ENCODE data around the gene PON2.

- PRO-cap: bidirectional peak, plus-strand start at chr7:95435143, minus-strand start at chr7:95434987
- RAMPAGE, long total RNA, 2 experiments: start-site peak on the minus strand in 2 of 2 experiments, at chr7:95434963-95435040 at its widest, 5,354 to 7,033 reads per replicate
Observed at GRCh38 chr7:95434518-95435488, at the start of gene PON2. PON2 (minus strand) TSS chr7:95435028.

- PRO-cap: no peak
- RAMPAGE, long total RNA, 2 experiments: no peak in any of the 2 experiments
Observed at GRCh38 chr7:95435489-95435692, 563 bp upstream of the PON2 start.

DNA sequence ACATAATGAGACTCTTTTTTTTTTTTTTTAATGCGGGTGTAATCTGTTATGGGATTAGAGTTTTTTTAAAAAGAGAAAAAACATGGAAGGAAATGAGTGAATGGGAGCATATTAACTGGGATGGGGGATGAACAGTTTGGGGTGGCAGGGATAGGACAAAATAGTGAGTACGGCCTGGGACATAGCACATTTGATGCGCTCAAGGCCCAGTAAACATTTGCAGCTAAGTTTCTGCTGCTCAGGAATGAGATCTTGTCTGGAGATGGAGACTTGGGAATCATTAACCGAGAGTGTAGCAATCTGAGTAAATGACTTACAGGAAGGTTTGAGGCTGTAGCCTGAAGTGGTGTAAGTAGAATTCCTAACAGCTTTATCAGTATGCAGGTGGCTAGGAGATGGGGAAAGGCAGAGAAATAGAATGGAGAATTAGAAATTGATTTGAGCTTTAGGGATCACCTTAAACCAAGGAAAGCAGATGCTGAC lies 6.1 kb upstream of the PON2 start:
- PRO-cap: no peak
- RAMPAGE, long total RNA, 2 experiments: no peak in any of the 2 experiments

GRCh38 chr7:95585120-95585839 lies 11.0 kb downstream of the PDK4 start:
- PRO-cap: no peak
- RAMPAGE, long total RNA, 2 experiments: no peak in any of the 2 experiments

DNA sequence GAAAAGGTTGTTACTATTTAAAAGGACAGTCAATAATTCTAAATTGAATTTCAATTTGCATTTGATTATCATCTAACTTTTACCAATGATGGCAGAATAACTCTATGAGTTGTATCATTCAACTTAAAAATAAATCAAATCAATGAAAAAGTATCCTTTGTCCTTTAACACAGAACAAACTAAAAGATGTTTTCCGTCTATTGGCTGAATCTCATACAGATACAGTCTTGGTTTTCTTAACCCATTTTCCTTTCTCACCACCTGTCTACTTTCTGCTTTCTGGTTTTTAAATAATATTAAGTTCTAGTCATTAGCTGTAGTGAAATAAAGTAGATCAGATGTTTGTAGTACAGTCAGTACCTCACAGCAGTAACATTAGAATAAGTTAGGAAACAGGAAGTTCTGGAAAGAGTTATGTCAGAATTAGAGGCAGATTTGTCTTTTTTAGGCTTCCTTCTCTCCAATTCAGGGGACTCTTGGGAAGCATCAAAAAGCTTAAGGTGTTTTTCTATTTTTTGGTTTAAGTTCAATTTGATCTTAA lies 8.0 kb downstream of the PDK4 start:
- PRO-cap: unidirectional peak, minus-strand start at position 275 of the sequence; unidirectional peak, minus-strand start at position 374 of the sequence
- RAMPAGE, long total RNA, 2 experiments: no peak in any of the 2 experiments

DNA sequence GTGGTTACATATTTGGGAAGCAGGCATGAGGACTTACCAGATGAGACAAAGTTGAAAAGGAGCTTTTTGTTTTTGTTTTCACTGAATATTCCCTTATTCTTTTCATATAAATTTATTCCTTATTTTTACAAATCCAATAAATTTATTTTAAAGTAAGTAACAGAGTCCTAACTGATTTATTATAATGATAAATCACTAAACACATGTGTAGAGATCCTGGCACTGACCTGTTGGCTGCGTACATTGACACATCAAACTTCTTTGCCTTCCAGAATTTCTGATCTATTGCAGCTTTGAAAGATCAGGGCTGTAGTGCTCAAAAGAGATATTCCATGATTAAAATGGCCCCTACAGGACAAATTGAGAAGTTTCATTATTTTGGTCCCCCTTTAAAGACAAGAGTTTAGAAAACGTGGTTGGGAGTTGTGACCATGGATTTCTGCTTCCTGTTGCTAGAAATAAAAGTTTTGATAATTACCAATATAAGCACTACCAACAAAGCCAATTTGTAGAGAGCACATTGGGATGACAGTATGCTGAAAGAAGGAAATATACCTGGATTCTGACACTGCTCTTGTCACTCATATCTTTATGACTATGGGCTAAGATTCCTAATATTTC lies 87.7 kb upstream of the PDK4 start:
- PRO-cap: no peak
- RAMPAGE, long total RNA, 2 experiments: no peak in any of the 2 experiments

DNA sequence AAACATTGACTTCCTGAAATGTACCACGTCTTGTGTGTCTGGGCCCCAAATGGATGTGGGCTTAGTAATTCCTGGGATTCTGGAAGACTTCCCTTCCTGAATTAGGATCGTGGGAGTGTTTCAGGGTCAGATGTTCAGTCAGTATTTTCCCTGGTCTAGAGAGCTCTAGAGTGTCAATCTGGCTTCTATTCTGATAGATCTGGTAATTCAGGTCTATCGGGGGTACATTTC lies 11.6 kb downstream of the DYNC1I1 start:
- PRO-cap: no peak
- RAMPAGE, long total RNA, 2 experiments: no peak in any of the 2 experiments

DNA sequence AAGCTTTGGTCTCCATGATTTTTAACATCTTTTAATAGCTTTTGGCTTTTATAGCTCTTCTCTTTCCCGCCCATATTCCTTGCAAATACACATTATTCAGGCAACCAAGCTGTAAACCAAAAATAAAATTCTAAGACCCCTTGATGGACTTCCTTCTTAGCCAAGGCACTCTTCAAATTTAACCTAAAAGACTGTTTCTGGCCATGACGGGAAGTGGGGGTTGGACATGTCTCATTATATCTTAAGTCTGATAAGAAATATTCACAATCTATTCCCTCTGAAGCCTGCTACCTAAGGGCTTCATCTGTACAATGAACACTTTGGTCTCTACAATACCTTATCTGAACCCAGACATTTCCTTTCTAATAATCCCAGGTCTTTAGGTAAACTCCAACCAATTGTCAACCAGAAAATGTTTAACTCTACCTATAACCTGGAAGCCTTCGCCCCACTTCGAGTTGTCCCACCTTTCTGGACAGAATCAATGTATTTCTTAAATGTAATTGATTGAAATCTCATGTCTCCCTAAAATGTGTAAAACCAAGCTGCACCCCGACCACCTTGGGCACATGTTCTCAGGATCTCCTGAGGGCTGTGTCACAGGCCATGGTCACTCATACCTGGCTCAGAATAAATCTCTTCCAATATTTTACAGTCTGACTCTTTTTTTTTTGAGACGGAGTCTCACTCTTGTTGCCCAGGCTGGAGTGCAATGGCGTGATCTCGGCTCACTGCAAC lies 79.4 kb downstream of the SLC25A13 start:
- PRO-cap: no peak
- RAMPAGE, long total RNA, 2 experiments: no peak in any of the 2 experiments

GRCh38 chr7:97973078-97973598 lies 16.9 kb downstream of the OCM2 start:
- PRO-cap: no peak
- RAMPAGE, long total RNA, 2 experiments: no peak in any of the 2 experiments

DNA sequence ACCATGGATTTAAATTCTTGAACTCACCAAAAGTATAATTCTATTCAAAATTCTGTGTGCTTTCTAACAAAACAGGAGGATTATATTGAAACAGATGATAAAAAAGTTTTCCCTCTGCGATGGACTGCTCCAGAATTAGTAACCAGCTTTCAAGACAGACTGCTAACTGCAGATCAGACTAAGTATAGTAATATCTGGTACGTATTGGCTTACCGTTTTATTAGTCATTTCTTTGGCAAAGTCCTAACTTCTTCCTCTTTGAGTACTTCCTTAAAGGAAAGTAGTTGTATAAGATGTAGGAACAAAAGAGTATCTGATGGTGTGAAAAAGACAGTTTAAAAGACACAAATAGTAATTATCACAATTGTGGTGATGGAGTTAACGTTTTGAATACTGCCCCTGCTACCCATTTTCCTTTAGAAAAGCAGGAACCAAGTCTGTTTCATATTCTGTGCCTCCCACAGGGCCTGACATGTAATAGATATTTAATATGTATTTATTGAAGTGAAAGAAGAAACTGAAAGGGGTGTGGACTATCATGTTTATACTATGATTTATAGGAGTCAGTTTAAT lies 24.4 kb upstream of the BHLHA15 start:
- PRO-cap: no peak
- RAMPAGE, long total RNA, 2 experiments: no peak in any of the 2 experiments

GRCh38 chr7:98328890-98329943 lies 47.7 kb downstream of the BRI3 start:
- PRO-cap: no peak
- RAMPAGE, long total RNA, 2 experiments: no peak in any of the 2 experiments

GRCh38 chr7:98352272-98353106 lies 48.4 kb downstream of the BAIAP2L1 start:
- PRO-cap: no peak
- RAMPAGE, long total RNA, 2 experiments: no peak in any of the 2 experiments

DNA sequence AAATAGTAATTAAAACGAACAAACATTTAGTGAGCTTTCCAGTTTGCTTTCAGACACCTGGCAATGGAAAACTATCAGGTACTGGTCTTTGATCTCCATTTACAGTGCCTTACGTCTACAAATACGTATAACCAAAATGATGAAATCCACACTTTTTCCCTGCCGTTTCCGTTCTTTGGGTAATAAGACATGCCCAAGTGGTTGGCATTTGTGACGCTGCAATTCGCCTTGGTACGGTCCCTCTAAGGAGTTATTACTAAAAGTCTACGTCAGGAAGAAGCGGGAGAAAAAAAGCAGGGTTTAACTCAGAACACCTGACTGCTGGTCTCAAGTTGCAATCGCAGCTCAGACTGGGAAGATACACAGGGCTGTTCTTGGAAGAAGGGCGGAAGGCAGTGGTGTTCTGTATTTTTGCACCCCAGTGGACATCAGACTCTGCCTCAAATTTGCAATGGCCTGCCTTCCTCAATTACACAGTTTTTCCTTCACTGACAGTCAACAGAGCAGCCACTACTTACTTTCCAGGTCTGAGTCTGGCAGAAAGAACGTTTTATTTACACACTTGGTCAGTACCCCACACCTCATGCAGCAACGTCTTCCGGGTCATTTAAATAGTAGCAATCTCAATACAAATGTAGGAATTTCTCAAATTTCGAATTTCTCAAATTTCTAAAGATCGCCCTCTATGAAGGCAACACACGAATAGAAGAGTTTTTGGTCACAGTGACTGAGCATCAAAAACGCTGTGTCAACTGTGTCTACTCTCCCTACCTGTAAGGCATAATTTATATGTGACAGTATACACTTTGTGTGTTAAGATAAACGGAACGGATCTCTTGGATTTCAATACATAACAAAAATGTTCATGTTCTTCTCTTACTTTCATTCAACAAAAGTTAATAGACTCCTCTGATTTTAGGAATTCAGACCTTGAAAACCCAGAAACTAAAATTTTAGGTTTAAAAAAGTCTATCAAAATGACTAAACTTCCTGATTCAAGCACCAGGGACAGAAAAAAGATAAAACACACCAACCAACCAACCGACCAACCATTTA lies 2.1 kb downstream of the BAIAP2L1 start:
- PRO-cap: no peak
- RAMPAGE, long total RNA, 2 experiments: no peak in any of the 2 experiments

GRCh38 chr7:98418330-98419493 lies 17.8 kb upstream of the BAIAP2L1 start:
- PRO-cap: no peak
- RAMPAGE, long total RNA, 2 experiments: no peak in any of the 2 experiments

GRCh38 chr7:98930362-98931914 lies 52.6 kb downstream of the TRRAP start:
- PRO-cap: no peak
- RAMPAGE, long total RNA, 2 experiments: no peak in any of the 2 experiments

- PRO-cap: no peak
- RAMPAGE, long total RNA, 2 experiments: no peak in any of the 2 experiments
Observed at GRCh38 chr7:99038097-99038938, 105.6 kb downstream of the SMURF1 start.

DNA sequence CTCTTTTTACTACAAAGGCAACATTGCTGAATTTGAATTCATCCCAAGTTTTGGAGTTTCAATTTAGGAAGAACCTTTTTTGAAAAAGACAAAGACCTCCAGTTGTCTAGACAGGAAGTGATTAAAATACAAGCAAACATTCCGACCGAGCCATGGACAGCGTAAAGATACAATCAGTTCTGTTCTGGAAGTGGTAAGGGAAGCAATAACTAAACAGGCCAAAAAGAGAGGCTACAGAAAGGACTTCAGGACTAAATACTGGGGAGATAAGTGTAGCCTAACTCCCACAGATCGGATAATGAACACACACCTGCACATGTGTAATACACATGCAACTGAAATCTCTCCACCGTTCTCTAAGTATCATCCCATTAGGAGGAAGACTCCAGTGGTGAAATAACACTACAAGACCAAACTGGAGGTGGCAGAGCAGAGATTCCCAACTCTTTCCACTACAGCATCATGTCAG lies 100.9 kb downstream of the SMURF1 start:
- PRO-cap: no peak
- RAMPAGE, long total RNA, 2 experiments: no peak in any of the 2 experiments

- PRO-cap: no peak
- RAMPAGE, long total RNA, 2 experiments: no peak in any of the 2 experiments
Observed at GRCh38 chr7:99068137-99068727, 75.7 kb downstream of the SMURF1 start.

DNA sequence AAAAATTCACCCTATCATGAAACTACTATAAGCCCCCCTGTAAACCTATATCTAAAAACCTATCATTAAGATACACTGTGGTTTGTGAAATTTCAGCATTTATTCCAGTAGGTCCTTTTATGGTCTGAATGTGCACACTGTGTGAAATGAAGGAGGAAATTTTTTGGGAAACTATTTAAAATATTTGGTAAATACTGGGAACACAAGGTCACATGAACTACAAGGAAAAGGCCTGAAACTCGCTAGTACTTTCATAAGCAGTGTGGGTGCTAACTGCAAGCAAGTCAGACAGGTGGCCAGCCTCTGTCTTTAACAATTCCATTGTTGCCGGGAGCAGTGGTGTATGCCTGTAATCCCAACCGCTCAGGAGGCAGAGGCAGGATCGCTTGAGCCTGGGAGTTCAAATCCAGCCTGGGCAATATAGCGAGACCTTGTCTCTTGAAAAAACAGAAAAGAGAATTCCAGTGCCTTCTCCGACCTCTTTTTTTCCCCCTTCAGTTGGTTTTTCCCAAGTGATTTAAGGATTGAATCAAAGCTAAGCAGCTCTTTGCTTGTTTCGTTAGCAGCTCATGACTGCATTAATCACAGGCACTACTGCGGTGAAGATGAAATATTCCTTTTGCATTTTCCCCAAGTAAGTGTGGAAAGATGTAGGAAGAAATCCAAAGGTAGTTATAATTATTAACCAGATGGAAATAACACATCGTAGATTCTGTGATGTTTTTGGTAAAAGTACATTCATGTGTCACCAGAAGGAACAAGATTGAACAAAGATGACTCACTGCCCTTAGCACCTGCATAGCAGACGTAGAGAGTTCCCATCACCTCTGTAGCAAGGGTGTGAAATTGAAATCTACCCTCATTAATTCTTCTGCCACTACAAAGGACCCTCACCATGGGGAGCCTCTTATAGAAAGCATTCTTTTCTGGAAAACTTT lies 37.3 kb downstream of the SMURF1 start:
- PRO-cap: unidirectional peak, plus-strand start at position 254 of the sequence
- RAMPAGE, long total RNA, 2 experiments: no peak in any of the 2 experiments

DNA sequence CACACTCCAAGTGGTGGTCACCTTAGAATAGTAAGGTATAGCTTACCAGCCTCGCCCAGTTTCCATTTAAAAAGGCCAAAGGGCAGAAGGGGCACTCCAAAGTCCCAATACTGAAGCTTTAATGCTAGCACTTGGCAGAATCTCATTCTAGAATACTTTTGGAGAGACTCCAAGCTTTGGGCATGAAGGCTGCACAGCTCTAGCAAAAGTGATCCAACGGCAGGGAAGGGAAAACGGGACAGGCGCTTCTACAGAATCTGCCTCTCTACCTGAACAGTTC lies 19.7 kb downstream of the SMURF1 start:
- PRO-cap: no peak
- RAMPAGE, long total RNA, 2 experiments: no peak in any of the 2 experiments

All from right atrium auricular region (tissue), 2 donors.